Skeletal muscle tissue (tissue), 7 donors: ENCODE data around the genes SLC25A14 and HS6ST2.

DNA sequence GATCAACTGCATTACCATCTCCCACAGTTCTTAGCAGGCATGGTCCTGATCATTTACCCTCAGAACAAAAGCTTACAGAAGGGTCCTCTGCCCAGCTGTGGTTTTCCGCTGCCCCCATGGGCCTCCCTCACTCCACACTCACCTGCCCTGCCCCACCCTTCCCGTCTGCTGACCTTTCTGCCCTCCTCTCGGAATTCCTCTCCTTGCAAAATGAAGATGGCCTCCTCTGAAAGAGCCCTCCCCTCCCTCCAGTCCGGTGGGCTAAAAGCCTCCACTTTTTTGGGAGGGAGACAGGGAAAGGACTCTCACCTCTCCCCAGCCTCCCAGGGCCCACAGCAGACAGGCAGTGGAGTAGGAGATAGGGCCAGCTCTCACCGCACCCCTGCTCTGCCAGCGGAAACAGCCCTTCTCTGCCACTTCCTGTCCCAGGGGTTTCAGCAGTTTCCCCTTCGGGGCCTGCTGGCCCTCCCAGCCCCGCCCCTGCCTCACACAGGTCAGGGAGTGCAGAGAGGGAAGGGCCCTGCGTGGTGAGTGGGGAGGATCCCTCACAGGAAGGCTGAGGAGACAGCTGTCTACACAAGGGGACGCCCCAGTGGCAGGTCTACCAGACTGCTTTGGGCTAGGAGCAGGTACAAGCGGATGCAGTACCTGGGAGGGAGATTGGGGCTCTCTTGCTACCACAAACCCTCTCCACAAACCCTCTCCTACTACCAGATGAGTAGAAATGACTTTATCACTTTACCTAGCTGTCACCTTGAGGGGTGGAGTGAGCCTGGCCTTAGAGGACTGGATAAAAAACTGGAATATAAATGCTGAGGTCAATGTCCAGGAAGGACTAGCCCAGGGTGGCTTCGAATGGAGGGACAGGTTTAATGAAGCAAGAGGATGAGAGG, 18.2 kb downstream of the ELF4 start:
- PRO-cap, 3 experiments, result no peak in any of the 3 experiments
- RAMPAGE, long total RNA, result no peak
- RRBS, 2 experiments, result no CpG with 5 or more reads among the region's 12 CpGs

- PRO-cap, 3 experiments, result peak in 1 of 3 experiments; most common minus-strand start chrX:130121100 (in 1)
- RAMPAGE, long total RNA, result no peak
- RRBS, 2 experiments, result 5 to 18% methylated on average over 10 to 11 of the region's 94 CpGs
These were observed 10.4 kb upstream of the ELF4 start for GRCh38 chrX:130120270-130121574.

DNA sequence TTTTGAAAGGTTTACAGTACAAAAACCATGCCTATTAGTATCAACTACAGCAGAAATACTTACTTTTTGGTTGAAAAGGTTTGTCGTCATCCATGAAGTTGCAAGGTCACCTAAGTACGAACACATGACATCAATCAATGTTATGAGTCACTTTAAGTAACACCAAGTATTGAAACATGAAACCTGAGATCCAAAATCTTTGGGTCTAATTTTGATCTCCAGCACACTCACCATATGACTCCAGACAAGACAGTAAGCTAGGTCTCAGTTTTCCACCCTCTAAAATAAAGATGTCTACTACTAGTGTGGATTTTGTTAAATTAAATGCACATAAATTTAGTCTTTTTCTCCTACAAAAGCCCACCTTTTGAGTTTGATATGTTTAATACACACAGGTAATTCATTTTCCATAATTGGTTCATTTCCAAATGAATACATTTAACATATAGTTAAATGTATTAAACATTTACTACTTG, 8.3 kb downstream of the ZNF280C start:
- PRO-cap, 3 experiments, result peak in 1 of 3 experiments; most common plus-strand start position 233 of the sequence (in 1)
- RAMPAGE, long total RNA, result no peak
- RRBS, 2 experiments, result no CpG with 5 or more reads among the region's 2 CpGs

DNA sequence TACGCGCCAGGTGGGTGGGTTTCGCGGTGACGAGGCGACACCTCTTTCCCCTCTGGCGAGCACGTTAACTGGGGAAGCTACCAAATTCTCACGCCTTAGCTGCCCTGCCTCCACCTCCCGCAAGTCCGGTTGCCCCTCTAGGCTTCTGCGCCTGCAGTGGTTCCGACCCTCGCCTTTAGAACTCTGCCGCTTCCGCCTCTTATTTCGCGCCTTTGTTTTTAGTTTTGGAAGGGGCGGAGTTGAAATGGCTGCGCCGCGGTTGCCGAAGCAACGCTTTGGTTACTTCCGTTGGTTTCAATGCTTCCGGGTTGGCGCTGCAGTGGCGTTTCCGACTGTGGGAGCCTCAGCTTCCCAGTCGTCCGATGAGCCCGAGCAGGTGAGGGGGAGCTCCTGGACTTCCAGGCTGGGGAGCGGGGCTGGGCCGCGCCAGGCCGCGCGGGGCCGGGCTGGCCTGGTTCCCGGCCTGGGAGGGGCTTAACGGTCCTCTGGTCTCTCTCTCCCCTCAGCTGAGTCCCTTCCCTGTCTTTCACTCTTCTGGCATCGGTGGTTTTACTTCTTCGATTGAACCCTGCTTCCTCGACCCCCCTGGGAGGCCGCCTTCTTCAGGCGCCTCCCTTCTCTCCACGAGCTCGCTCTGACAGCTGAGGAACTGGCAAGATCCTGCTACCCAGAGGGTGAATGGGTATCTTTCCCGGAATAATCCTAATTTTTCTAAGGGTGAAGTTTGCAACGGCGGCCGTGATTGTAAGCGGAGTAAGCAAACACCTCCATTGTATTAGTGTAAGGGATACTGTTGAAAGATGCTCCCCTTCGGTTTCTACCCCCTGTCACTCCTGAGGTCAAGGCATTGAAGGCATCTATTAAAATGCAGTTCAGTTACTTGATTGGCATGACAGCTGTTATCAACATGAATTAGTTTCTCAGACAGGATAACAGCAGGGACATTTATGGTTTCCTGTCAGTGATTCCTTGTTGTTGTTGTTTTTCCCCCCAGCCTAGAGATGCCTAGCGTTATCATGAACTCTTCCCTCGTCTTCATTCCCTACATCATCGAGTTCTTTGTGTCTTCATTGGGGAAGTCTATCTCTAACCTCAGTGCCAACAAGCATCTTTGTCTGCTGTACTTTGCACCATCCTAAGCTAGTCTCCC, at the start of gene SLC25A14:
Gene SLC25A14, plus strand, starts transcription at position 319 of the 1,150 bp plus-strand sequence.
- PRO-cap, 3 experiments, result peak in 3 of 3 experiments; most common plus-strand start position 354 of the sequence (in 3); most common minus-strand start position 185 of the sequence (in 2)
- RAMPAGE, long total RNA, result no peak
- RRBS, 2 experiments, result 2% methylated on average over 7 of the region's 57 CpGs; no CpG with 5 or more reads in 1 of the 2 experiments

DNA sequence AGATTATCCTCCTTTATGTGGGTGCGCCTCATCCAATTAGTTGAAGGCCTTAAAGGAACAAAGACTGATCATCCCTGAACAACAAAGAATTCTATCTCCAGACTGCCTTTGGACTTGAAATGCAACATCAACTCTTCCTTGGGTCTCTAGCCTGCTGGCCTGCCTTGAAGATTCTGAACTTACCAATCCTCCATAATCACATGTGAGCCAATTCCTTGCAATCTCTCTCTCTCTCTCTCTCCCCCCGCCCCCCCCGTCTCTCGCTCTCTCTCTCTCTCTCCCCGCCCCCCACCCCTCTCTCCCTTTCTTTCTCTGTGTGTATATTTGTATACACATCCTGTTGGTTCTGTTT, 158.5 kb downstream of the RBMX2 start:
- PRO-cap, 3 experiments, result no peak in any of the 3 experiments
- RAMPAGE, long total RNA, result no peak
- RRBS, 2 experiments, result no CpG with 5 or more reads among the region's 5 CpGs

- PRO-cap, 3 experiments, result no peak in any of the 3 experiments
- RAMPAGE, long total RNA, result no peak
- RRBS, 2 experiments, result no CpG with 5 or more reads among the region's 3 CpGs
These were observed 152.3 kb downstream of the ENOX2 start for GRCh38 chrX:130750635-130751137.

DNA sequence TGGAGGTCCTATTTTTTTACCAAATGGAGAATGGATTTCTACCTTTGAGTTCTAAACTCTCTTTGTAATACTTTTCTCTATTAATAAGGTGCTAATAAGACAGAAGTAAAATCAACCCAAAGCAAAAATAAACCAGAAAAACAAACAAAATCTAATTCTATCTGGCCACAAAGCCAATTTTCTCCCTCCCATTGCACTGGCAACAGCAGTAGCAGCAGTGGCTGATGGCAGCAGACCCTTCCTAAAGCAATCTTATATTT, 54.7 kb downstream of the ENOX2 start:
- PRO-cap, 3 experiments, result no peak in any of the 3 experiments
- RAMPAGE, long total RNA, result no peak

DNA sequence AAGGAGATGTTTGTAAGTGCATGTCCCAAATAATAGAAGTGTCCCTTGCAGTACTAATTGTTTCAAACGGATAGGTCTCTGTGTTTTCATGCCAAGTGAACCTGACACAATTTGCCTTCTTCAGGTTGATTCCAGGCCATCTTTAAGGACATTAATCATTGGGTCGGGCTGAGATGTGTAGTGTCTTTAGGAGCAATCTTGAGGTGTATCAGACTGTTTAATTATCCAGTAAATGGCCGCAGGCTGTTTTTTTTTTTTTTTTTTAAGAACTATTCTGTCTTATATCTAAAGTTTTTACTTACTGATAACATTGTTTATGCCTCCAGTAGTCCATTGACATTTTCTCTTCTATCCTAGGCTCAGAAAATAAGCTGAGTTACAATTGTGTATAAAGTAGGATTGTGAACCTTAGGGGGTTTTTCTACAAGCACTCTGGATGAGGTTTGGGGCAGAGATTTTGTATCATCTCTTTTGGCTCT, 75.2 kb downstream of the IGSF1 start:
- PRO-cap, 3 experiments, result no peak in any of the 3 experiments
- RAMPAGE, long total RNA, result no peak
- RRBS, 2 experiments, result no CpG with 5 or more reads among the region's 3 CpGs

DNA sequence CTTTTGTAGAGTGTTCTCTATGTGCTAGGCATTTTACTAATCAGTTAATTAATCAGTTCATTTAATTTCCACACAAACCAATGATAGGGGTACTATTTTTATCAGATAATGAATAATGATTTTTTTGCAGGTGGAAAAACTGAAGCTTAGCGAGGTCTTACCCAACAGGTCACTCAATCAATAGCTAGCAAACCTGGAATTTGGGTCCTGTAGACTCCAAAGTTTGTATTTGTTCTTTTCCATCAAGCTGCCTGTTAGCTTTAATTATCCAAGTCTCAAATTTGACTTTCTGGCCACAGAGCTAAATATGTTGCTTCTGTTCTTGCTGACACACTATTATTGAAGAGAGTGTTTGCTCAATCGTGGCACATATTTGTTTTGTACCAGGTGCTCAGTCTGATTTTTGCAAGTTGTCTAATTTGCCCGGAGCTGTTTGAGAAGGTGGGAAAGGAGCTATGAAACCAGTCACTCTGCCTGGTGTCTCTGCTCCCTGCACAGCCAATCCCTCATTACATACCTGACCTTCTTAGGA, 41.7 kb upstream of the FRMD7 start:
- PRO-cap, 3 experiments, result no peak in any of the 3 experiments
- RAMPAGE, long total RNA, result no peak
- RRBS, 2 experiments, result no CpG with 5 or more reads among the region's 3 CpGs

- PRO-cap, 3 experiments, result no peak in any of the 3 experiments
- RAMPAGE, long total RNA, result no peak
- RRBS, 2 experiments, result no CpG with 5 or more reads among the region's 5 CpGs
These were observed 12.9 kb downstream of the RAP2C start for GRCh38 chrX:132206290-132206706.

DNA sequence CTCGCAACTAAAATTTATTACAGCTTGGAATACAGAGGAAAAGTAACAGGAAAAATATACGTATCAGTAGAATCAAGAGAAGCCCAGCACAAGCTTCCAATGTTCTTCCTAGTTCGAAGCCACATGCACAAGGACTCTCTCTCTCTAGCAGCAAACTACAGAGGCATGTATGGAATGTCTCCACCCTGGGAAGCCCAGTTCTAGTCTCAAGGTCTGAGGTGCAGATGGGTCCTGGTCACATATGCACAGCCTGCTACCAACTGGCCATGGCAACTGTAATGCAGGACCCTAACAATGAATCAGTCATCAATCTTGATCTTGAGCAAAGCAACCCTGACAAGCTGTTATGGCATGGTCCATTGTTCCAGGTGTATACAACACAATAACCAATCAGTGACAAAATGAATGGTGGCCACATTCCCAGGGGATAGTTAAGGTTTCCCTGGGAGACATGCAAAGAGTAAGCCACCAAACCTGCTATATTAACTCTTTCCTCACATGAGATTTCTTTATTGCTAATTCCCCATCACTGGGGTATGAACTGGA, 55.8 kb downstream of the MBNL3 start:
- PRO-cap, 3 experiments, result no peak in any of the 3 experiments
- RAMPAGE, long total RNA, result no peak
- RRBS, 2 experiments, result no CpG with 5 or more reads among the region's 3 CpGs

GRCh38 chrX:132957689-132958930, at the start of gene HS6ST2:
Gene HS6ST2 (minus strand): TSS chrX:132958629.
- PRO-cap, 3 experiments, result no peak in any of the 3 experiments
- RAMPAGE, long total RNA, result no peak
- RRBS, 2 experiments, result 2 to 30% methylated on average over 57 to 67 of the region's 116 CpGs

GRCh38 chrX:133009572-133010167, 51.2 kb upstream of the HS6ST2 start:
- PRO-cap, 3 experiments, result no peak in any of the 3 experiments
- RAMPAGE, long total RNA, result no peak
- RRBS, 2 experiments, result no CpG with 5 or more reads among the region's 19 CpGs

- PRO-cap, 3 experiments, result no peak in any of the 3 experiments
- RAMPAGE, long total RNA, result no peak
- RRBS, 2 experiments, result no CpG with 5 or more reads among the region's 6 CpGs
These were observed 30.2 kb upstream of the GPC4 start for GRCh38 chrX:133445562-133445888.

GRCh38 chrX:133783184-133783837, 202.1 kb downstream of the GPC3 start:
- PRO-cap, 3 experiments, result no peak in any of the 3 experiments
- RAMPAGE, long total RNA, result no peak
- RRBS, 2 experiments, result no CpG with 5 or more reads among the region's 4 CpGs

GRCh38 chrX:134173499-134174287, 63.3 kb upstream of the CCDC160 start:
- PRO-cap, 3 experiments, result no peak in any of the 3 experiments
- RAMPAGE, long total RNA, result no peak
- RRBS, 2 experiments, result no CpG with 5 or more reads among the region's 28 CpGs

DNA sequence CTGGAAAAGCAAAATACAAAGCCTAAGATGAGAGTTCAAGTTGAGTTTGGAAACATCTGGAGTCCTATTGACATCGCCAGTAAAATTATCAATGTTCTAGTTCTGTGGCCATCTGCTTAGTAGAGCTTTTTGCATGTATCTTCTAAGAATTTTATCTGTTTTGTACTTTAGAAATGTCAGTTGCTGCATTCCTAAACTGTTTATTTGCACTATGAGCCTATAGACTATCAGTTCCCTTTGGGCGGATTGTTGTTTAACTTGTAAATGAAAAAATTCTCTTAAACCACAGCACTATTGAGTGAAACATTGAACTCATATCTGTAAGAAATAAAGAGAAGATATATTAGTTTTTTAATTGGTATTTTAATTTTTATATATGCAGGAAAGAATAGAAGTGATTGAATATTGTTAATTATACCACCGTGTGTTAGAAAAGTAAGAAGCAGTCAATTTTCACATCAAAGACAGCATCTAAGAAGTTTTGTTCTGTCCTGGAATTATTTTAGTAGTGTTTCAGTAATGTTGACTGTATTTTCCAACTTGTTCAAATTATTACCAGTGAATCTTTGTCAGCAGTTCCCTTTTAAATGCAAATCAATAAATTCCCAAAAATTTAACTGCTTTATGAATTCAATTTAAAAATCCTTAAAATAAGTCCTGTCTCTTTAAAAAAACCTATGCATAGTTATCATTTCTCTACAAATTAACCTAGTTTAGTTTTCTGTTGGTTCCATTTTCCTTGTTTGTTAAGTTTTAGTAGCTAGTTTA, 40.3 kb downstream of the HPRT1 start:
- PRO-cap, 3 experiments, result no peak in any of the 3 experiments
- RAMPAGE, long total RNA, result no peak
- RRBS, 2 experiments, result no CpG with 5 or more reads among the region's 3 CpGs

- PRO-cap, 3 experiments, result no peak in any of the 3 experiments
- RAMPAGE, long total RNA, result no peak
- RRBS, 2 experiments, result no CpG with 5 or more reads among the region's 1 CpG
These were observed 60.2 kb downstream of the HPRT1 start for GRCh38 chrX:134520124-134520552.

GRCh38 chrX:134881237-134881618, 33.8 kb downstream of the MOSPD1 start:
- PRO-cap, 3 experiments, result no peak in any of the 3 experiments
- RAMPAGE, long total RNA, result no peak
- RRBS, 2 experiments, result no CpG with 5 or more reads among the region's 1 CpG

DNA sequence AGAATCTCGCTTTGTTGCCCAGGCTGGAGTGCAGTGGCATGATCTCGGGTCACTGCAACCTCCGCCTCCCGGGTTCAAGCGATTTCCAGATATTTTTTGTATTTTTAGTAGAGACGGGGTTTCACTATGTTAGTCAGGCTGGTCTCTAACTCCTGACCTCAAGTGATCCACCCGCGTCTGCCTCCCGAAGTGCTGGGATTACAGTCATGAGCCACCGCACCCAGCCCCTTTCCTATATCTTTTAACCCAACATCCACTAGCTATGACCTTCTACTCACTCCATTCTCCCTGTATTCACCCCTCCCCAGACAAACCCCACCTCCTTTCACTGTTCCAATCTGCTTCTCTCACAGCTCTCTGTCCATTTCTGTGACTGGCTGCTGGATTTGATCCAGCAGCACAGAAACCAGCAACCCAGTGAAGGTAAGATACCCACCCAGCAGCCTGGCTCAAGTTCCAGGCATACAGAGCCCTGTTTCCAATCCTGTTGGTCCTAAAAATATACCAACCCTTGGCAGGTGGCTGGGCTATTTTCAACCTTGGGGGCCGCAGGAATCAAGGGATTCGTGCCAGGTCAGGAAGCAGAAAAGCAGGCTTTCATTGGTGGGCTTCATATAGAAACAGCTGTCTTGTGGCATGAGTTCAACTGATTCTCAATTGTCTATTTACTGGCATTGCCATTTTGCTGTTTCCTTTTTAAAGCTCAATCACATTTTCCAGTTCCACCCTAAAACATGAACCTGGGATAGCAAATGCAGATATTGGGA, 18.8 kb upstream of the MOSPD1 start:
- PRO-cap, 3 experiments, result no peak in any of the 3 experiments
- RAMPAGE, long total RNA, result no peak
- RRBS, 2 experiments, result no CpG with 5 or more reads among the region's 12 CpGs